ENCODE measurements around a stretch of chr20.

GRCh38 chr20:46901421-46902134, 6.9 kb downstream of the EYA2 start:
- PRO-cap, result no peak

GRCh38 chr20:47210270-47211451, 145.8 kb downstream of the ZMYND8 start:
- PRO-cap, result no peak

DNA sequence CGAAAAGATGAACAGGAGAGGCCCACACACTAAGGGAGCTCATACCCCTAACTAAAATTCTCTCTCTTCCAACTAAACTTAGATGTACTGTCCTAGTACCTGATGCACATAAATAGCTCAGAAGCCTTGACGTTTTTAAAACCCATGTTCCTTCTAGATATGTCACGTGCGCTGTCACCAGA, 142.6 kb downstream of the ZMYND8 start:
- PRO-cap, result no peak

GRCh38 chr20:47221207-47221545, 135.3 kb downstream of the ZMYND8 start:
- PRO-cap, result no peak

DNA sequence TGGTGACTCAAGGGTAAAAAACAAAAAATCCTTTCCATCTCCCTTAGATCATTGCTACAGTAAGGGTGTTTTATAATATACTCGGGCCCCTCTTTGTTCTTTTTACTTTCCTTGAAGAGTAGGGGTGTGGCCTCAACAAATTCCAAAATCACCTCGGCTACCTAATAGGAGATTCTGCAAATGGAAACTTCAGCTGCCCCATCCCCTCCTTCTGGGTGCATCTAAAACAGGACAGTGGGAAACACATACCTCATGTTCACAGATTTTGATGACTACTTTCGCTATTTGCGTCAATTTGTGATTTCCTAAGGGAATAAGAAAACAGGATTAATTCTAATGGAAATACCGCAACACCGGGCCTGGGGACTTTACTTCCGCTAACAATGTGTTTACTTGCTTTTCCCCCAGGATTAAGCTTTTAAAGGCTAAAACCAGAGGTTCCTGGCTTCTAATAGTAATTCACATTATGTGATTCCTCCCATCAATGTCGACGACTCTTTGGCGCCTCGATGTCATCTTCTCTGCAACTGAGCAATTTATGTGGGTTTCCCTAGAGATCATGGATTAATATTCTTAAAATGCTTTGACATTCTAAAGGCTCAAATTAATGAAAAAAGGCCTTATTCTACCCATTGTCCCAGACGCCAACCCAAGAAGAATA, 69.4 kb downstream of the ZMYND8 start:
- PRO-cap, result no peak

DNA sequence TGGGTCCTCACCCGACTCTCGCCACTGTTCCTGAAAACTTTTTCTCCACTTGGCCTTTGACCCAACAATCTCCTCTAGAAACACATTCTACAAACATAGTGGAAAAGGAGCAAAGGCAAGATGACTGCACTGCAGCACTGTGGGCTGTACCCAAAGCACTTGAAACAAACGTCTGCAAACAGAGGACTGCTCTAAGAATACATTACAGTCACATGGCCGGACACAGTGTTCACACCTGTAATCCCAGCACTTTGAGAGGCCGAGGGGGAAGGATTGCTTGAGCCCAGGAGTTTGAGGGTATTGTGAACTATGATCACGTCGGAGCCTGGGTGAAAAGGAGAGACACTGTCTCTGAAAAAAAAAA, 43.6 kb downstream of the ZMYND8 start:
- PRO-cap, result no peak

- PRO-cap, result bidirectional peak, plus-strand start at chr20:47453666, minus-strand start at chr20:47453557
Observed at GRCh38 chr20:47452870-47453845, 48.5 kb upstream of the NCOA3 start.

- PRO-cap, result no peak
Observed at GRCh38 chr20:47714443-47715057, 70.7 kb downstream of the SULF2 start.

DNA sequence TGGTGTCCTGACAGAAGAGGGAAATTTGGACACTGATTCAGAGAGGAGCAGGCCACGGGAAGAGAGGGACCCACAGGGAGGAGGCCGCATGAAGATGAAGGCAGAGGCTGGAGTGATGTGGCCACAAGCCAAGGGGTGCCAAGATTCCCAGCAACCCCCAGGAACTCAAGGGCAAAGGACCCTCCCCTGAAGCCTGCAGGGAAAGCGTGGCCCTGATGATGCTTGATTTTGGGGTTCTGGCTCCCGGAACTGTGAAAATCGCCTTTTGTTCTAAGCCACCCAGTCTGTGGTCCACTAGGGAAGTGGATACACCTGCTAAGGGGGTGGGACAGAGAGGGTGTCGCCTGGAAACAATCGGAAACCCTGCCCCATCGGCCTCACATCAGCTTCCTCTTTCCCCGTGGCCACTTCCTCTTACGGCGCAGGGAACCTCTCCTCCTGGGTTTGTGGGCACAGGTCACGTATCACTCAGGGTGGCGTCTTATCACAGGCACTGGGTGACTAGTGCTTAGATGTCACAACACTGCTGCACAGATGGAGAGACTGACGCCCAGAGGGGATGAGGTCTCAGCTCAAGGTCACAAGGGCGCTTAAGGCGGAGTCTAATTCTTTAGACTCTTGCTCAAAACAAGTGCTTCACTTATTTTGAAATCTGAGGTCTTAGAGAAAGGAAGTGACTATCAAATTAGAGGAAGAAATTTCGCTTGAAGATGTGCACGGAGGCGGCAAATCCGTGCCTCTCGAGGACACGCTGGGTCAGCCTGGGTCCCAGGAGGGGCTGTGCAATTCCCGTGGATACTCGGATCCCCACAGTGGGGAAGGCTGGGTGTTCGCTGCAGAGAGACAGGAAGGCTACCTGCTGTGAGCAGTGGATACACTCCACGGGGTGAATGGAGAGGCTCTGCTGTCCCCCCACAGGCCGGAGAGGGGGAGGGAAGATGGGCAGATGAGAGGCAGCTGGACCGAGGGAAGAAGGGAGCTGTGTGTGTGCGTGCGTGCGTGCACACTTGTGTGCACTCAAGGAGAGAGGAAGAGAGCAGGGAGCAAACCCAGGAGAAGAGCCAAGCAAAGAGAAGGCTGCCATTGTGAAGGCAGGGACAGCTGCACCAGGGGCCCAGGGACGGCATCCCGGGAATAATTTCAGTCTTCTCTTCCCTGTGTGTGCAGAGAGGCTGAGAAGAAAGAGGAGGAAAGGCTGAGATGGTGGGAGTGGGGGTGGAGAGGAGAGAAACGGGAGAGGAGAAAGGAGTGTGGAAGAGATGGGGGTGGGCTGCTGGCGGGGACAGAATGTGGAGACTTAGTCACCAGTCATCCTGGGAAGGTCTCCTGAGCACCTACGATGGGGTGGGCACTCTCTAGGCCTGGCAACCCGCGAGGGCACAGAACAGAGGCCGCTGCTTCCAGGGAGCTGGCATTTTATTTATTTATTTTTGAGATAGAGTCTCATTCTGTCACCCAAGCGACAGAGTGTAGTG, 57.5 kb downstream of the SULF2 start:
- PRO-cap, result bidirectional peak, plus-strand start at position 523 of the sequence, minus-strand start at position 416 of the sequence

DNA sequence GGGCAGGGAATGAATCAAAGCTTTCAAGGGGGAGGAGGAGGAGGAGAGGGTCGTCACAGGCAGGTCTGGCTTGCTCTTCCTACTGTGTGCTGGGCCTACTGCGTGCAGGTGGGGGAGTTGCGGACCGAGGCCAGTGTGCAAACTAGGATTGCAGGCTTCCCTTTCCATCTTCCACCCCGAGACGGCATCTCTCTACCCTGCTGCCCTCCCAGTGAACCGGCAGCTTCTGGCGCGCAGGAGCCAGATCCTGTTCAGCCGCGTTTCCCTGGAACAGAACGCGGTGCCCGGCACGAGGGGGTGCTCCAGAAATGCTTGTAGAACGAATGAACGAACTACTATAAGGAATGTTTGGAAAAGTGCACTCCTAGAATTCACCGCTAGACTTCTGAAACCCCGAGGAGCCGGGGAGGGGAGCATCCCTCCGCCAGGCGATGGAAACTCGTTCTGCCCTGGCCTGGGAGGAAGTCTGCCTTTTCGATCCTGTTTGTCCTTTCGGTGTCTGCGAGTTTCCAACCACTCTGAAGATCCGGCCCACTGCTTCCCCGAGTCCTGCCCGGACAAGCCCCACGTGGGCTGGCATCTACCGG, 820 bp downstream of the SULF2 start:
- PRO-cap, result unidirectional peak, plus-strand start at position 273 of the sequence

DNA sequence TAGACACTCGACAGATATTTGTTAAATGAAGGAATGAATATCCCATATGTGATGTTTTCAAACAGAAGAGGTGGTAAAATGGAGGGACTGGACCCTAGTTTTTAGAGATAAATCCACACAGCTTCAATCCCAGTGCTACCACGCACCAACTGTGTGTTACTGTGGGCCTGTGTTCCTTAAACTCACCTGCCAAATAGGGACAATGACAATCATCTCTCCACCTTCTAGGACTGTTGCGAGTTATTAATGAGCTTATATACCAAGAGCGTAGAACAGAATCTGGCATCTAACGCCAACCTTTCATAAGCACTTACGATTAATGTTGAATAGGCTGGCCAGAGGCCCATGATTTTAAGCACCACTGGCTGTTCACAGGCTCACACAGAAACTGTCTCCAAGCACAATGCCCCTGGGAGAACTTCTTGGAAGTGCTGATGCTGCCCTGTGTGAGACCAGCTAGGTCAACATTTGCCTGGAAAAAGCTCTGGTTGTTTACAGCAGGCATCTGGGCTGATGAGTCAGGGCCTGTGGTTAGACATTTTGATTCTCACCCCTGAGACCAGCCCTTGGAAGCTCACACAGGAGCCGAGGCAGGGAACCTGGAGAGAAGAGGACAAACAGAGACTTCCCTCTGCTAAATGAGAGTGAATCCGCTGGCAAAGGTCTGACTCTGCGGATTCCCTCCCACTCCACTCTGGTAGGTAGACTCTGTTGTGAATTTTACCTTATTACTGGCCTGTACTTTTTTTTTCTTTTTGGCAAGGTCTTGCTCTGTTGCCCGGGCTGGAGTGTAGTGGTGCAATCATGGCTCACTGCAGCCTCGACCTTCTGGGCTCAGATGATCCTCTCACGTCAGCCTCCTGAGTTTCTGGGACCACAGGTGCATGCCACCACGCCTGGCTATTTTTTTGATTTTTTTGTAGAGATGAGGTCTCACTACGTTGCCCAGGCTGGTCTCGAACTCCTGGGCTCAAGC, 6.8 kb upstream of the SULF2 start:
- PRO-cap, result no peak

GRCh38 chr20:47797048-47797463, 11.8 kb upstream of the SULF2 start:
- PRO-cap, result unidirectional peak, plus-strand start at chr20:47797264

DNA sequence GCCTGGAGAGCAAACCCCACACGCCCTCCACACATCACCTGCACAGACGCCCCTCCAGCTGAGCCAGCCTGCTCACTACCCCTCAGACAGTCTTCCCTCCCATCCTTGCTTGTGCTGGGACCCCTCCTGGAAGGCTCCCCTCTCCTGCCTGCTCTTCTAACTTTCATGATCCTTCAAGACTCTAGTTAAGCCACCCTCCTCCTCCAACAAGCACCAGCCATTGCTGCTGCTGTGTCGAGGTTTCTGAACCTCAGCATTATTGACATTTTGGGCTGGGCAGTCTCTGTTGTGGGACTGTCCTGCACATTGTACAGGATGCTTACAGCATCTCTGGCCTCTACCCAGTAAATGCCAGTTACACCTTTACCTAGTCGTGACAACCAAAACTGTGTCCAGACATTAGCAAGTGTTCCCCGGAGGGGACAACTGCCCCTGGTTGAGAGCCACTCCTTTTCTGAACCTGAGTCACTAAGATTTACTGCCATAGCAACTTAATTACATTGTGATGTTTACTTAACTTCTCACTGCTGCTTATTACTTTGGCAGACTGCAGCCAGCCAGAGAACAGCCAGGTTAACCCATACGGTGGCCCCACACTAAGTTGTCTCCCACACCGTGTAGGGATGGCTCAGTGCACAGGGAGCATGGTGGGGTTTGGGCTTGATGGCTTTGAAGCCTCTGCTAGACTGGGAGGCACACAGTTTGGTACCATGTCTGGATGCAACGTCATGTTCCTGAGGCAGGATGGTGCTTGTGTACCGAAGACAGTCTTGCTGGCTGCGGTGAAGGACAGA, 204.6 kb upstream of the SULF2 start:
- PRO-cap, result no peak

GRCh38 chr20:48153336-48154055, 368.2 kb upstream of the SULF2 start:
- PRO-cap, result no peak

GRCh38 chr20:48372724-48373431, 454.9 kb downstream of the PREX1 start:
- PRO-cap, result no peak

DNA sequence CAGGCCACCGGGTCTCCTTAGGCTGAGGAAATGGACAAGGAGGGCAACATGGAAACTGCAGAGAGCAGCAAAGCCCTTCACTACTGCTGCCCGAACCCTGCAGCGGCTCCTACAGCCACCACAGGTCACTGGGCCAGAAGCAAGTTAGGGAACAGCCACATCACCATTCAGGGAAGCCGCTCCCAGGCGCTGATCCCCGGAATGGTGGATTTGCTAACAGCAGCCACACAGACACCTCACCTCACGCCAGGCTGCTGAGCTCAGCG, 453.9 kb downstream of the PREX1 start:
- PRO-cap, result no peak

DNA sequence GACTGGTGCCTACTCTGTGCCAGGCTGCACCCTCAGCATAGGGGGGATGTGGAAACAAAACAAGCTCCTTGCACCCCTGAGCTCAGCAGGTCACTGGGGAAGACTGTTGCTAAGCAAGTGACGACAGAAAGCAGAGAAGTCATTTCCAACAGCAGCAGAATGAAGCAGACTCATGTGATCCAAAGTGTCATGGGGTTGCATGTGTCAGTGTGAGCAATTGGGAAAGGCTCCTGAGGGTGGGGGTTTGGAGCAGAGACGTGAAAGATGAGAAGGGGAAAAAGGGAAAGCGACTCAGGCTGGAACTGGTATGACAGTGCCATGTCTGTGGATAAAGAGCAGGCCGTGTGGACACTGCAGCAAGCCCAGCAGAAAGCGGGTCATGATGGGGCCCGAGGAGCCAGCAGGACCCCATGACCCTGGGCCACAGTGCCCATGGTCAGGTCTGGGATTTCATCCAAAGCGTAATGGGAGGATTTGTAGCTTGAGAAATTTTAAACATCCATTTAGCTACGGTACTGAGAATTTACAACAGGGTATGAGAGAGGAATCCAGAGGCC, 363.8 kb downstream of the PREX1 start:
- PRO-cap, result no peak

DNA sequence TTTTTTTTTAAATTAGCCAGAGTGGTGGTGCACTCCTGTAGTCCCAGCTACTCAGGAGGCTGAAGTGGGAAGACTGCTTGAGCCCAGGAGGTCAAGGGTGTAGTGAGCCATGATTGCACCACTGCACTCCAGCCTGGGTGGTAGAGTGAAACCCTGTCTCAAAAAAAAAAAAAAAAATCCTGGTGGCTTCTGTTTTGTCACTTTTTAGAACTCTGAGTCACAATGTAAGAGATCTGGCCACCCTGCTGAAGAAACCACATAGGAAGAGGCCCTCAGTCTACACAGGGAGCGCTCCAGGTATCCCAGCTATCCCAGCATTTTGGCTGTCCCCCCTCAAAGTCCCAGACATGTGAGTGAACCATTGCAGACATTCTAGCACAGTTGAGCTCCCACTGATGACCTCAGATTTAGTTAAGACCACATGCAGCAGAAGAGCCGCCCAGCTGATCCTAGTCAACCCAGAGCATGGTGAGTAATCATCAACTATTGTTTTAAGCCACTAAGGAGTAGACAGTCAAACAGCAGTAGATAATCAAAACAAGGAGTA, 12.8 kb upstream of the ARFGEF2 start:
- PRO-cap, result no peak

GRCh38 chr20:48973172-48973470, 51.6 kb downstream of the ARFGEF2 start:
- PRO-cap, result no peak

DNA sequence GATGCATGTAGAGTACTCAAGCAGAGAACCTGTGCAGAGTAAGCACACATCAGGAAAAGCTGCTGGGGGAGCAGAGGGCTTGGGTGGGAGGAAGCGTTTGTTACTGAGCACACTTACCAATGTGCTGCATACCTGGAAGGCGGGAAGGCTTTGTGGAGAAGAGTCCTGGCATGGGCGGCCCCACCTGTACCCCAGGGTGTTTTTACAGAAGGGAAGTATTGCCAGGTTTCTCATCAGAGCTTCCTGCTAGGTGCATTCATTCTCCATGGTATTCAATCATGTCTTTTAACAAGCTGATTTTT, 52.9 kb downstream of the CSE1L start:
- PRO-cap, result unidirectional peak, plus-strand start at position 77 of the sequence

All from bronchial lymph node (tissue), 1 donor.